ENCODE results near the genes SLC2A4, TNK1, TNFSF13, TRAPPC1 and HES7.

DNA sequence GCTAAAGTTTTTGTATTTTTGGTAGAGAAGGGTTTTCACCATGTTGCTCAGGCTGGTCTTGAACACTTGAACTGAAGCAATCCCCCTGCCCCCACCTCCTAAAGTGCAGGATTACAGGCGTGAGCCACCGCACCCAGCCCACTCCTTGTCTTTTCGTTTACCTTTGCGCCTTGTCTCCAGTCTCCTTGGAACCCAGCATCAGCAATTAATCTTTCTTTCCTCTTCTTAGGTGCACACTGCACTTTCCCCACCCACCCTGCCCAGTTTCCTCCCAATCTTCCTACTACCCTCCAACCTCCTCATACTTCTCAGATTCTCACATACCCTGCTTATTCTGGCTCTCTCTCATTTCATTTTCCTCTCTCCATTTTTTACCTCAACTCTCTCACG lies 1.5 kb upstream of the CLDN7 start:
- PRO-cap, result no peak

- PRO-cap, result no peak
These were observed at the start of gene SLC2A4 for GRCh38 chr17:7281568-7282646. TSS of gene SLC2A4 (plus strand) at chr17:7281718.

GRCh38 chr17:7380722-7381823 lies at the start of gene TNK1:
TSS of gene TNK1 (plus strand) at chr17:7381089.
- PRO-cap, result bidirectional peak, plus-strand start at chr17:7381091, minus-strand start at chr17:7380806; unidirectional peak, minus-strand start at chr17:7381255

GRCh38 chr17:7403341-7403839 lies 507 bp downstream of the TMEM256 start:
- PRO-cap, result no peak

DNA sequence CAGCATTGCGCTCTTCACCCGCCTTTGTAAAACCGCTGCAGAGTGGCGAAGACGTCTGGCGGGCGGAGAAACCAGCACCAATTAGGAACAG lies 149 bp upstream of the TMEM256 start:
- PRO-cap, result bidirectional peak, plus-strand start at position 40 of the sequence, minus-strand start outside the sequence

DNA sequence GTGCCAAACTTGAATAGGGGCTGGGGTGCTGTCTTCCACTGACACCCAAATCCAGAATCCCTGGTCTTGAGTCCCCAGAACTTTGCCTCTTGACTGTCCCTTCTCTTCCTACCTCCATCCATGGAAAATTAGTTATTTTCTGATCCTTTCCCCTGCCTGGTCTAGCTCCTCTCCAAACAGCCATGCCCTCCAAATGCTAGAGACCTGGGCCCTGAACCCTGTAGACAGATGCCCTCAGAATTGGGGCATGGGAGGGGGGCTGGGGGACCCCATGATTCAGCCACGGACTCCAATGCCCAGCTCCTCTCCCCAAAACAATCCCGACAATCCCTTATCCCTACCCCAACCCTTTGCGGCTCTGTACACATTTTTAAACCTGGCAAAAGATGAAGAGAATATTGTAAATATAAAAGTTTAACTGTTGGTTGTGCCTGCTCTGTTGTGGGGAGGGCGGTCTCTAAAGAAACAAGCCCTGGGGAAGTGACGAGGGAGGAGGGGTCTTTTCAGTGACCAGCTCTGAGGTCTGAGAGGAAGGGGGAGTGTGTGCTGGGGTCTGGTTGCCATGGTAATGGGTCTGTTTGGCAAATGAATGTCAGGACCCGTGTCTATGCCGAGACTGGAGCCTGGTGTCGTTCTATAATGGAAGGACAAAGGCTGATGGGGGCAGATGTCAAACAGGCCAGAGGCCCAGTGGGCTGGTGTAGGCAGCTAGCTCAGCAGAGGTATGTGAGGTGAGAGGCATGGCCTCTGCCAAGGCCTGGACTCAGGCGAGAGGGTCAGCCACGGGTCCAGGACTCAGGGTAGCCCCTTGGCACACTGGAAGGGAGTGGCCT lies 470 bp upstream of the SPEM1 start:
- PRO-cap, result no peak

- PRO-cap, result no peak
These were observed at the start of gene TNFSF13 for GRCh38 chr17:7558592-7559756. TSS of gene TNFSF13 (plus strand) at chr17:7558750.

DNA sequence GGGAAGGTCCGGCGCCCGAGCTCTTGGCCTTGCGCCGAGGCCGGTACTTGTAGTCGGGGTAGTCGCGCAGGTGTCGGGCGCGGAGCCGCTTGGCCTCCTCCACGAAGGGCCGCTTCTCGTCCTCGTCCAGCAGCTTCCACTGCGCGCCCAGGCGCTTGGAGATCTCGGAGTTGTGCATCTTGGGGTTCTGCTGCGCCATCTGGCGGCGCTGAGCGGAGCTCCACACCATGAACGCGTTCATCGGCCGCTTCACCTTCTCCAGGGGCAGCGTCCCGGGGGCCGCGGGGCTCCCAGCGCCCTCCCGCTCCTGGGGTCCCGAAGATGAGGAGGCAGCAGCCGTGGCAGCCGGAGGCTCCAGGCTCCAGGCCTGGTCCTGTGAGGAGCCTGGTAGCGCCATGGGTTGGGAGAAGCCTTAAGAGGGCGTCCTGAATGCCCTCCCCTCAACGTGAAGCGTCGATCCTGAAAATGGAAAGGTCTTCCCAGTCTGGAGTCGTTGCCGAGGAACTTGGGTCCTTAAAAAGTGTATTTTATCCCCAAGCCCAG lies 543 bp downstream of the SOX15 start:
- PRO-cap, result bidirectional peak, plus-strand start at position 149 of the sequence, minus-strand start at position 145 of the sequence

GRCh38 chr17:7605875-7606824 lies 8.5 kb downstream of the FXR2 start:
- PRO-cap, result no peak

- PRO-cap, result no peak
These were observed 9.9 kb downstream of the TP53 start for GRCh38 chr17:7677361-7677847.

- PRO-cap, result no peak
These were observed 24.8 kb upstream of the KDM6B start for GRCh38 chr17:7809189-7809723.

- PRO-cap, result no peak
These were observed 3.5 kb downstream of the KDM6B start for GRCh38 chr17:7837316-7838077.

- PRO-cap, result bidirectional peak, plus-strand start at chr17:7843769, minus-strand start at chr17:7843642
These were observed 9.5 kb downstream of the KDM6B start for GRCh38 chr17:7843590-7843897.

DNA sequence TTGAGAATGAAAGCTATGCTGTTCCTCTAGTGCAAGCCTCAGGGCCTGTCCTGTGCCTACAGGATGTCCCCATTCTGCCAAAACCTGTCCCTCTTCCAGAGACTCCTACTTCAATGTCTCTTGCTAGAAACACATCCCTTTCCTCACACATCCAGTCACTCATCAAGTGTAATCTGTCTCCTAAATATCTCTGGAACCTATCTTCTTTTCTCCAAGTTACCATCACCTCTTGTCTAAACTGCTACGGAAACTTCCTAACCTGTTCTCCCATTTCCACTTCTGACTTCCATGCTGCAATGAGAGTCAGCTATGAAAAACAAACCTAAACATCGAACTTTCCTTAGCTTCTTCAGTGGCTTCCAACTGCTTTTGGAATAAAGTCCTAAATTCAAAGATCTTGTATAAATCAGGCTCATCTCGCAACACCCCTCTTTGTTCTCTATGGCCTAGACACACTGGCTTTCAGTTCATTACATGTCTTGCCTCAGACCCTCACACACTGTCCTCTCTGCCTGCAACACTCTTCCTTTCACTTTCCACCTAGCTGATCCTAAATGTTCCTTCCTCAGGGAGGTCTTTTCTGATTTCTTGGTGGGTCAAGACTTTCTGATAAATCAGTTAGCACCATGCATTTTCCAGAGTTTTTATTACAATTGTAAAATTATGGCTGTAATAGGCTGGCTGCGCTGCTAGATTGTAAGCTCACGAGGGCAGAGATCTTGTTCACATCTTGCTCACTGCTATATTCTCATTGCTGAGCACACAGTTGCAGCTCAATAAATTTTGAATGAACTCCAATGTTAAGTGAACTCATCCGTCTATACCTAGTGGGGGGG lies 3.9 kb downstream of the CYB5D1 start:
- PRO-cap, result no peak

- PRO-cap, result bidirectional peak, plus-strand start at chr17:7886648, minus-strand start at chr17:7886418; unidirectional peak, minus-strand start at chr17:7886929
These were observed 2.2 kb upstream of the CHD3 start for GRCh38 chr17:7885998-7887083.

DNA sequence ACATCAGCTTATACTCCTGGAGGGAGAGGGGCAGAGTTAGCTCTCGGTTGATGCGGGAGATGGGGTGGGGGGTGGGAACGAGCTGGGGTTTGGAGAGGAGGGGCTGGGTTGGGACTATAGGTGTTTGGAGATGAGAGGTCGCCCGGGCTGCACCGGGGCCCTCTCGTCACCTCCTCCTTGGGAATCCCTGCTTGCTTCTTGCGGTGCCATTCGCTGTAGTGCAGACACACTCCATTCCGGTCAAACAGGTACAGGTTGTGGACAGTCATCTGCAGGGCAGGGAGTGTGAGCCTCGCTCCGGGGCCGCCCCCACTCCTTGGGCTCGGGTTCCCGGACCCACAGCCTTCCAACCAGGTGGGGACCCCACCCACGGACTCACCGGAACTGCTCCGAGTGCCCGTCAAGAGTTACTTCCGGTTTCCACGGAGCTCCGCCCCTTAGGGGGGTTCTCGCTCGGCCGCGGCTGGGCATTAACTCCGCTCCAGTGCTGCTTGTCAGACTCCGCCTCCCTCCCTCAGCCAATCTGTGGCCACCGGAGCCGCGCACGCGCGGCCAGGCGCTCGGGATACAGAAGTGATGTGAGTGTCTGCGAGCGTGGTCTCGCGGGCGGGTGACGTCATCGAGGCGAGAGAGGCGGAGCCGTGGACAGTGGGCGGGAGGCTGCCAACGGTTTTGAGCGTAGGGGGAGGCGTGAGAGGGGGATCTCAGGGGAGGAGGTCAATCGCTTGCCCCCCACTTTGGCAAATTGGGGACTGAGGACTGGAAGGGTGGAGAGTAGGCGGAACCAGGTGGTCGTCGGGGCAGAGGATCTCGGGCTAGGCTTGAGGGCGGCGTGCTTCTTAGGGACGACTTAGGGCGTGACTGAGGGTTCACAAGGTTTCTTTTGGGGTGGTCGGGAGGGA lies at the start of gene TRAPPC1:
TSS of gene TRAPPC1 (minus strand) at position 386 of the 902 bp plus-strand sequence.
- PRO-cap, result unidirectional peak, plus-strand start at position 264 of the sequence; bidirectional peak, plus-strand start at position 627 of the sequence, minus-strand start at position 377 of the sequence

GRCh38 chr17:7932931-7933526 lies 1.0 kb downstream of the CNTROB start:
- PRO-cap, result no peak

GRCh38 chr17:8122344-8123014 lies 1.4 kb downstream of the HES7 start:
- PRO-cap, result no peak

DNA sequence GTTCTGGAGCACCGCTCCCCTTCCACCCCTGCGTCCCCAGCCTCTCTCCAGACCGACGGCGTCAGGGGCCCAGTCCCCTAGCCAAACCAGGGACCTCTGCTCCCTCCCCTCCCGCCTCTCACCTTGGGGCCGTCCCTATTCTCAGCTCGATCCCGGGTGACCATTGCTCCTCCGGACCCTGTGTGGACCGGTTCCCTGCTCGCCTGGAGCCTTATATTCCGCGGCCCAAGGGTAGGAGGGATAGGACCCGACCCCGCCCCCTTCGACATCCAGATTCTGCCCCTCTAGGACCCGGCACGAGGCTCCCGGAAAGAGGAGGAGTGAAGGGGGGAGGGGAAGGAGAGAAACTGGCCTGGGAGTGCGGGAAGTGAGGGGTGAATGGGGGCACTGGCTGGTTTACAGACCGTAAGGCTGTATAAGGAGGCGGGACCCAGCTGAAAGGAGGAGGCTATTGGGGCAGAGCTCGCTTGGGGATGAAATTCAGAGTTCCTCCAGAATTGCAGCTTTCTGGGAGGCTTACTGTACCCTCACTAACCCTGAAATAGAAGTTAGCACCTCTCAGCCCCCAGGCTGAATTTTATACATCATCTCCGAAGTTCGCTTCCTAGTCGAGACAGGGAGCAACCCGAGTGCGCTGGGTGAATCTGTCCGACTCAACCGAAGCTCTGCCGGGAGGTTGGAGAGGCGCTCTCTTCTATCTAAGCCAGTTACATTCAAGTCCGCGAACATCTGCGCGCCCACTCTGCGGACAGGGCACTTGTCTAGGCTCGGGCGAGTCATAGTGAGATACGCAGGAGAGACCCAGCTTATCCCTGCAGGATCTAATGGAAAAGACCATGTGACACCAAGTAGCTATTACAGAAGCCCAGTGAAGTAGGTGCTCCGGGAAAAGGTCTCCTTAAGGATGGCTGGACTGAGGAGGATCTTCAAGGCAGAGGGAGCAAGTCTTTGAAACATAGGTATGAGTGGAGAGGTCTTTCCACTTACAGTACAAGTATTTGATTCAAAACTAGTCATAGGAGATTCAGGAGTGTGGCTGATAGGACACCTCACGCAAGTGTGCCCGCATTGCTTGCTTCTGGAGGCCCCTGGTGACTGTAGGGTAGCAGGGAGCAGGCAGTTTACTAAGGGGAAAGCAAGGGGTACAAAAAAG lies at the start of gene HES7:
TSS of gene HES7 (minus strand) at position 186 of the 1,153 bp plus-strand sequence.
- PRO-cap, result no peak

GRCh38 chr17:8125331-8125989 lies 1.6 kb upstream of the HES7 start:
- PRO-cap, result bidirectional peak, plus-strand start at chr17:8125739, minus-strand start at chr17:8125746